ENCODE measurements around a stretch of chr13.

DNA sequence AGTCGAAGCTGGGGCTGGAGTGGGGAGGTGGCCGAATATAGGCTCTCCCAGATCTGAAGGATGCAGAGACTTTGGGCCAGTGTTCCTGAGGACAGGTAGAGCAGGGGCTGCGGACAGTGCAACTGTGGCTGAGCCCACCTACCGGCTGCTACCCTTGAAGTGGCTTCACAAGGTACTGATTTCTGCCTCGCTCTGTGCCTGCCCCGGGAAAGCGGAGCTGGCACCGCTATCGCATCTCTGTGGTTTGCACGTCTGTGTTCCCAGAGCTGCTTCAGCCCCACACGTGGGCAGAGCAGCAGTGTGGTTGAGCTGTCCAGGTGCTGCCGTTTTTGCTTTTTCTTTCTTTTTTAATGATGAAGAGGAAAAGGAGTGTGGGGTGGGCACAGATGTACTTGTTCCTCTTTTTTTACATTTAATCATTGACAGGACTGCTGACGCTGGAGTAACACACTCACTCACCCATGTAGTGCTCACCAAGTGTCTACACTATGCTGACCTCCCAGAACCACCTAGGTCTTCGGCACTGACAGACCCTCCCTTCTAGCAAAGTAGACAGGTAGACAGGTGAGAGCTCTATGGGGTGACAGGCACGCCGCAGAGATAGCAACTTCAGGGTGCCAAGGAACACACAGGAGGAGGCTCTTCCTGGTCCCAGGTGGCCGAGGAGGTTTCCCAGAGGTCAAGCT is 81.0 kb upstream of the TM9SF2 start:
- PRO-cap, 4 experiments: no peak in any of the 4 experiments
- RAMPAGE, long total RNA, 2 experiments: no peak in any of the 2 experiments
- RRBS: 69% methylated on average over 3 of the region's 17 CpGs

DNA sequence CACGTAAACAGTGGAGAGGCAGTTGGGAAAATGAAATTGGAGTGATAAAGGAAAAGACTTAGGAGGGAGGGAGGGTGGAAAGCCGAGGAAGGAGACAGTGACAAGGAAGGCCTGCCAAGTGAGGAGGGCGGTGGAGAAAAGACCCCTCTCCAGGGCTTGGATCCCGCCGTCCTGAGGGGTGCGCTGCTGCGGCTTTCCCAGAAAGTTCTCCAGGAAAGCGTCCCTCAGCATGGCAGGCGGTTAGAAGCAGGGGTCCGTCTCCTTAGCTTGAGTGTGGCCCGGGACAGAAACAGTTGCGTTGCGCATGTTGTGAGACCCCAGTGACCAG is 41.2 kb upstream of the CLYBL start:
- PRO-cap, 4 experiments: no peak in any of the 4 experiments
- RAMPAGE, long total RNA, 2 experiments: no peak in any of the 2 experiments
- RRBS: 80% methylated on average over 3 of the region's 13 CpGs

DNA sequence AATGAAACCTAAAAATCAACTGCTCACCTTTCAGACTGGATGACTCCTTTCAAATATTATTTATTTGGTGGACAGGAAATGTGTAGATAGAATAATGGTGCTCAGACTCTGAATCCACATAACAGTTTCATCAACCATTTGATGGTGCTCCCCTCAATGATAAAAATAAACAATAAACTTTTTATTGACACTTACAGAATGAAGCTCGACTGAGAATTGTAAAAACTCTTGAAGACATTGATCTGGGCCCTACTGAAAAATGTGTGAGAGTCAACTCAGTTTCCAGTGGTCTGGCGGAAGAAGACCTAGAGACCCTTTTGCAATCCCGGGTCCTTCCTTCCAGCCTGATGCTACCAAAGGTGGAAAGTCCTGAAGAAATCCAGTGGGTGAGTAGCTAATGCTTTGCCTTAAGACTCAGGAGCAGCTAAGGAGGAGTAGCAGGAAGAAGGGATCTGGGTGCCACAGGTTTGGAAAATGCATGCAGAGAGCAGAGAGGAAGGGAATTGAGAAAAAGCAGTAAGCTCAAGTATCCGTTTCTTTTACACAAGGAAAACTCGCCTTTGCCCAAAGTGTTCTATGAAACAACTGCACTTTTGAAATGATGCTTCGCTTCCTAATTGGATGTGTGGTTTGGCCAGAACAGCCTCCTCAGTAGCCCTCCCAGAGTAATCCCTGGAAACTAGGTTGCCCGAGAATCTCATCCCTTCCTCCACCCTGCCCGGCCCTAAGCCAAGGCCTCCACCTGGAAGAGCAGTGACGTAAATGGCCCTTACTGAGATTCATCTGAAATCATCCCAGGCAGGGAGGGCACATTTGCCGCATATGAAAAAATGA is 112.7 kb downstream of the ZIC5 start:
- PRO-cap, 4 experiments: no peak in any of the 4 experiments
- RAMPAGE, long total RNA, 2 experiments: start-site peak on the plus strand in 1 of 2 experiments, centred at position 369 of the sequence, 8 reads per replicate
- RRBS: no CpG with 5 or more reads among the region's 10 CpGs

DNA sequence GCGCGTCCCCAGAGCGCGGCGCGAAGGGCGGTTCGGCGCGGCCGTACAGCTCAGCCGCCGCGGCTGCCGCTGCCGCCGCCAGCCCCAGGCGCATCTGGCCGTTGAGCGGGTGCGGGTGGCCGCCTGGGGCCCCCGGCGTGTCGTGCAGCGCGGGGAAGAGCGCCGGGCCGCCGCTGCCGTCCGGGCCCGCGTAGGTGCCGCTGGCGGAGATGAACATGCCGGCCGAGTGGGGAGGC is 907 bp downstream of the ZIC5 start:
- PRO-cap, 4 experiments: no peak in any of the 4 experiments
- RAMPAGE, long total RNA, 2 experiments: no peak in any of the 2 experiments
- RRBS: 3% methylated on average over 6 of the region's 39 CpGs

- PRO-cap, 4 experiments: no peak in any of the 4 experiments
- RAMPAGE, long total RNA, 2 experiments: no peak in any of the 2 experiments
- RRBS: no CpG with 5 or more reads among the region's 7 CpGs
These were observed 11.3 kb downstream of the PCCA start for GRCh38 chr13:100099948-100100774.

DNA sequence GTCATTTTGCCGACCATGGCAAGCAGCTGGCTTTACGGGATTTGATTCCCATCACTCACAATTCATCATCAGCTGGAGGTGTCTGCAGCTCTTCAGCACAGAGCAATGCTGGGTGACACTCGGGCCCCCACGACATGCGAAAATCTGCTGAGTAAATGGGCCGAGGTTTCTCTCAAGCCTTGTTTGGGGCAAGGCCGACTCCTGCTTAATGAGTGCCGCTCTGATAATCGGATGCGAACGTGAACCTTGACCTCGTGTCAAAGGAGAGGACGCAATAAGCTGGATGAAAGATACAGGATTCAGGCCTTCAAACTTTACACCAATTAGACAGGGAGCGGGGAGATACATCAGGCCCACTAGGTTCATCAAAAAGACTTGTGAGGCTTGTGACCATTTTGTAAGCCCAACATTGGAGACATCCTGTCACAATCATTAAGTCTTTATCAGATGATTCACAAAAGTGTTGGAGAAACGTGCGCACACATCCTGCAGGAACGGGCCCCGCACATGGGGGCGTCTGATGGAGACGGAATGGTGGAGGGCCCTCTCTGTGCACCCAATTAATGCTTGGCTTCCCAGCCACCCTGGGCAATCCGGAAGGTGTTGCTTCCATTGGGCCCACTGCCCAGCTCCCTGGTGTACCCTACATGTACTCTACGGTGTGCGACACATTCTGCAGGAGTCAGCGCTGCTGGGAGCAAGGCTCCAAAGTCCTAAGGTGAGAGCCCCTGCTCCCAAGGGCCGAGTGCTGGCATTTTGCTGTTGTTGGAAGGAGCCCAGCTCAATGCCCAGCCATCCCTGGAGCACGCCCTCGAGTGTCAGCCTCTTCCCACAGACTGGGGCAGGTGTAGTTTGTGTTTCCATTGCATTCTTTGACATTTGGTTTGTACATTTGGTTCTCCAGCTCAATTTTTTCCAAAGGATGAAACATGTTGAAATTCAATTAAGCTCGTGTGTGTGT is 64.9 kb downstream of the GGACT start:
- PRO-cap, 4 experiments: no peak in any of the 4 experiments
- RAMPAGE, long total RNA, 2 experiments: no peak in any of the 2 experiments
- RRBS: no CpG with 5 or more reads among the region's 28 CpGs

DNA sequence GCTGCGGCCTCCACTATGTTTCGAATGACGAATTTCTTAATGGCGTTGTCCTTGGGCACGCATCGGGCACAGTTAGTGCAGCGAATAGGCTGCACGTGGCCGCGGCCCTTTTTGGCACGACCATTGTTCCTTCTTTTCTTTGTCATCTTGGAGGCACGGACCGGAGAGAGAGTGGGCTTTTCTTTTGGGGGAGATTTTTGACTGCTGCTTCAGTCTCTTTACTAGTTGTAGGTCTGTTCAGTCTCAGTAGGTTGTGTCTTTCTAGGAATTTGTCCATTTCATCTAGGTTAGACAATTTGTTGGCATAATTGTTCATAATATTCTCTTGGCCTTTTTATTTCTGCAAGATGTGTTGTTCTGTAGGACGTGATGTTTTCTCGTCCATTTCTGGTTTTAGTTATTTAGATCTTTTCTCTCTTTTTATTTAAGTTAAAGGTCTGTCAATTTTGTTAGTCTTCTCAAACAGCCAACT is 48.5 kb downstream of the GGACT start:
- PRO-cap, 4 experiments: no peak in any of the 4 experiments
- RAMPAGE, long total RNA, 2 experiments: start-site peak on the minus strand in 1 of 2 experiments, centred at position 172 of the sequence, 29 reads per replicate
- RRBS: no CpG with 5 or more reads among the region's 15 CpGs

GRCh38 chr13:101624158-101624896 is 171.9 kb downstream of the ITGBL1 start:
- PRO-cap, 4 experiments: peak in 1 of 4 experiments; most common plus-strand start chr13:101624370 (in 1); most common minus-strand start chr13:101624266 (in 1)
- RAMPAGE, long total RNA, 2 experiments: no peak in any of the 2 experiments
- RRBS: no CpG with 5 or more reads among the region's 8 CpGs

GRCh38 chr13:101771479-101771941 is 145.2 kb downstream of the FGF14 start:
- PRO-cap, 4 experiments: no peak in any of the 4 experiments
- RAMPAGE, long total RNA, 2 experiments: no peak in any of the 2 experiments
- RRBS: no CpG with 5 or more reads among the region's 1 CpG

GRCh38 chr13:101915116-101915560 is 1.6 kb downstream of the FGF14 start:
- PRO-cap, 4 experiments: no peak in any of the 4 experiments
- RAMPAGE, long total RNA, 2 experiments: no peak in any of the 2 experiments
- RRBS: no CpG with 5 or more reads among the region's 5 CpGs

DNA sequence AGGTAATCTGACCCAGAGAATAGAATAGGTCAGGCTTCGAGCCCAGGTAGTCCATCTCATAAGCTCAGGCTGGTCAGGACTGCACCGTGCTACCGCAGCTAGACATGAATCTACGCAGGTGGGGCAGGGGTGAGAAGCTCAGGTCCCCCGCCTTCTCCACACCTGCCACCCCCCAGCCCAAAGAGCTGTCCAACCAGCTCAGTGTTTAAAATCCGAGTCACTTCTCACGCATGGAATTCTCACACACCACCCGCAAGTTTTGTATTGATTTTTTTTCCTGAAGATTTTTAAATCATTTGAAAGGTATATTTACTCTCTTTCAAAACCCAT is 195.4 kb upstream of the FGF14 start:
- PRO-cap, 4 experiments: no peak in any of the 4 experiments
- RAMPAGE, long total RNA, 2 experiments: no peak in any of the 2 experiments
- RRBS: no CpG with 5 or more reads among the region's 8 CpGs

DNA sequence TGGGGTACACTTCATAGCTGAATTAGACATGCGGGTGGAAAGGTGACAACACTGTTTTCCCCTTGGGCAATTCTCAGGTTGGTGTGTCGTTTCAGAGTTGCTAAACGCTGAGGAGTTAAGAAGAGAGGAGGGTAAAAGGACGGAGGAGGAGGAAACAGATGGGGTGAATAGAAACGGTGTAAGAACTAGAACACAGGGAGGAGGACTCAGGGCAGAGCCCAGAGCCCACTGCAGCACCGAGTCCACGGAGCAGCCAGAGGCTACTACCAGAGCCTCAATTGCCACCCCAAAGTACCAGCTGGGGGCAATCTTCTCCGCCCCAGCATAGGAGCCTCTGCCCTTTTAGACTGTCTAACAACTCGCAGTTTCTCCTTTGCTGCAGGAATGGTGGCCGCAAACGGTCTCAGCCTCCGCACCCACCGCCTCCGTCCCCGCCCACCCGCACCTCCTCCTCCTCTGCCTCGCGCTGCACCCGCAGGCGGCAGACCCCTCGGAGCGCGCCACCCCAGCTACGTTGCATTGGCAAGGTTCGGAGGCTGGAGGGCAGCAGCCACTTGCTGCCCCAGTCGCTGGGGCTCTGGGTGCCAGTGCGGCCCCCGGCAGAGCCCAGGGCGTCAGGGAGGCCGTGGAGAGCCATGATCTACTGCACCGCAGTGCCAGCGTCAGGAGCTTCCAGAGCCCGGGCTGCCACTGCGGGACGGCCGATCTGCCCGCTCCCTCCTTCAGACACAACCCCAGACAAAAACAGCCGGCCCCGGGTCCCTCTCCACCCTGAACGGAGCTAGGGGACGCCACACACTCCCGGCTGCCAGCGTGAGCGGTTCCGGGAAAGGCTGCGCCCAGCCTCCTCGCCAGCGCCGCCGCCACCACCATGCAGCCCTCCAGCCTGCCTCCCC is 196.9 kb upstream of the TPP2 start:
- PRO-cap, 4 experiments: no peak in any of the 4 experiments
- RAMPAGE, long total RNA, 2 experiments: no peak in any of the 2 experiments
- RRBS: 2% methylated on average over 15 of the region's 50 CpGs

- PRO-cap, 4 experiments: no peak in any of the 4 experiments
- RAMPAGE, long total RNA, 2 experiments: no peak in any of the 2 experiments
- RRBS: 100% methylated on average over 1 of the region's 8 CpGs
These were observed 3.1 kb downstream of the METTL21C start for GRCh38 chr13:102691656-102692267.

GRCh38 chr13:102770227-102771063 is 3.1 kb downstream of the TEX30 start:
- PRO-cap, 4 experiments: no peak in any of the 4 experiments
- RAMPAGE, long total RNA, 2 experiments: no peak in any of the 2 experiments
- RRBS: no CpG with 5 or more reads among the region's 3 CpGs

GRCh38 chr13:102798642-102798850 is 230 bp downstream of the POGLUT2 start:
- PRO-cap, 4 experiments: no peak in any of the 4 experiments
- RAMPAGE, long total RNA, 2 experiments: no peak in any of the 2 experiments
- RRBS: 2% methylated on average over 13 of the region's 19 CpGs

DNA sequence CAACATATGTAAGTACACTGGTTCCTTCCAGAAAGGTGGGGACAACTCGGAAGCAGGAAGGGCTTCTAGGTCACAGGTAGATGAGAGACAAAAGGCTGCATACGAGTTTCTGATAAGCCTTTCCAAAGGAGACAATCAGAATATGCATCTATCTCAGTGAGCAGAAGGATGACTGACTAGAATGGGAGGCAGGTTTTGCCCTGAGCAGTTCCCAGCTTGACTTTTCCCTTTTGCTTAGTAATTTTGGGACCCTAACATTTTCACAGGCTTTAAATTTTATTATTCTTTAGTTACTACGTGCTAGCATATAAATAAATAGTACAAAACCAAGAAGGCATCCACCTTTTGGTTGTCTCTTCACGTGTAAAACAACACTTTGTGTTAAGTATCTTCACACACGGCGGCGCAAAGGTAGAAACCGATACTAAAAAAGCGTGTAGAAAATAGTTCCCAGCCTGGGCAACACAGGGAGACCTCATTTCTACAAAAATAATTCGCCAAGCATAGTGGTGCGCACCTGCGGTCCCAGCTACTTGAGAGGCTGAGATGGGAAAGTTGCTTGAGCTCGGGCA is 782 bp upstream of the ERCC5 start:
- PRO-cap, 4 experiments: no peak in any of the 4 experiments
- RAMPAGE, long total RNA, 2 experiments: no peak in any of the 2 experiments
- RRBS: no CpG with 5 or more reads among the region's 13 CpGs

DNA sequence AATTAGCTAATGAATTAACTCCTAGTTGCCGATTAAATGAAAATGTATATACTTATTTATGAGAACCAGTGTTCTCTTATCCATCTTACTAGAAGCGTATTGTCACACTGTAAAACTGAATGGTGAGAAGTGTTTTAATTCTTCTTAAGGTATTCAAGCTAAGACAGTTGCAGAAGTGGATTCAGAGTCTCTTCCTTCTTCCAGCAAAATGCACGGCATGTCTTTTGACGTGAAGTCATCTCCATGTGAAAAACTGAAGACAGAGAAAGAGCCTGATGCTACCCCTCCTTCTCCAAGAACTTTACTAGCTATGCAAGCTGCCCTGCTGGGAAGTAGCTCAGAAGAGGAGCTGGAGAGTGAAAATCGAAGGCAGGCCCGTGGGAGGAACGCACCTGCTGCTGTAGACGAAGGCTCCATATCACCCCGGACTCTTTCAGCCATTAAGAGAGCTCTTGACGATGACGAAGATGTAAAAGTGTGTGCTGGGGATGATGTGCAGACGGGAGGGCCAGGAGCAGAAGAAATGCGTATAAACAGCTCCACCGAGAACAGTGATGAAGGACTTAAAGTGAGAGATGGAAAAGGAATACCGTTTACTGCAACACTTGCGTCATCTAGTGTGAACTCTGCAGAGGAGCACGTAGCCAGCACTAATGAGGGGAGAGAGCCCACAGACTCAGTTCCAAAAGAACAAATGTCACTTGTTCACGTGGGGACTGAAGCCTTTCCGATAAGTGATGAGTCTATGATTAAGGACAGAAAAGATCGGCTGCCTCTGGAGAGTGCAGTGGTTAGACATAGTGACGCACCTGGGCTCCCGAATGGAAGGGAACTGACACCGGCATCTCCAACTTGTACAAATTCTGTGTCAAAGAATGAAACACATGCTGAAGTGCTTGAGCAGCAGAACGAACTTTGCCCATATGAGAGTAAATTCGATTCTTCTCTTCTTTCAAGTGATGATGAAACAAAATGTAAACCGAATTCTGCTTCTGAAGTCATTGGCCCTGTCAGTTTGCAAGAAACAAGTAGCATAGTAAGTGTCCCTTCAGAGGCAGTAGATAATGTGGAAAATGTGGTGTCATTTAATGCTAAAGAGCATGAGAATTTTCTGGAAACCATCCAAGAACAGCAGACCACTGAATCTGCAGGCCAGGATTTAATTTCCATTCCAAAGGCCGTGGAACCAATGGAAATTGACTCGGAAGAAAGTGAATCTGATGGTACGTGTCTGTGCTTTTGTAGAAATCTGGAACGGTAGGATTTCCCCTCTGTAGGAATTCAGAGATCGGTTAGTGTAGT is 16.5 kb downstream of the ERCC5 start:
- PRO-cap, 4 experiments: no peak in any of the 4 experiments
- RAMPAGE, long total RNA, 2 experiments: start-site peak on the plus strand in 1 of 2 experiments, centred at positions 717 to 1,044 of the sequence, 16 to 18 reads per replicate
- RRBS: no CpG with 5 or more reads among the region's 31 CpGs

- PRO-cap, 4 experiments: peak in 1 of 4 experiments; most common minus-strand start chr13:106352711 (in 1)
- RAMPAGE, long total RNA, 2 experiments: no peak in any of the 2 experiments
- RRBS: no CpG with 5 or more reads among the region's 3 CpGs
These were observed 183.0 kb downstream of the EFNB2 start for GRCh38 chr13:106352519-106352887.

GRCh38 chr13:106495799-106496247 is 39.6 kb downstream of the EFNB2 start:
- PRO-cap, 4 experiments: no peak in any of the 4 experiments
- RAMPAGE, long total RNA, 2 experiments: no peak in any of the 2 experiments
- RRBS: no CpG with 5 or more reads among the region's 4 CpGs

DNA sequence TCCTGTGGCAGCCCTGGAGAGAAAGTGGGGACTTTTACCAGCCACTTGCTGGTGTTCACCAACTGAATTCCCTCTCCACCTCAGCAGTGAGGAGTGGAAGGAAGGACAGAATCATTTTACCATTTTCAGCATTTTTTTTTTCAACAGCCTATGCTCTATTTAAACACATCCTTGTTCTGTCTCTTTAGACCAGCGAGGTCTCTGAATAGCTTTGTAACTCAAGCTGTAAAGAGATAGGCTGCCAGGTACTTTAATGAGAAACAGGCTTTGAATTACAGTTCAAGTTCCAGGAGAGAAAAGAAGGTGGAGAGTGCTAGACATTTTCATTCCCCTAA is 38.9 kb downstream of the EFNB2 start:
- PRO-cap, 4 experiments: no peak in any of the 4 experiments
- RAMPAGE, long total RNA, 2 experiments: no peak in any of the 2 experiments
- RRBS: no CpG with 5 or more reads among the region's 1 CpG

Measured in uterus (tissue), 7 donors.